Rectum (tissue), 1 donor: Measurements from ENCODE around the genes RPAIN and XAF1.

GRCh38 chr17:5096400-5096816, 15.3 kb downstream of the ZNF232 start:
- PRO-cap = no peak

GRCh38 chr17:5198600-5198858, 6.9 kb upstream of the ZNF594 start:
- PRO-cap = no peak

DNA sequence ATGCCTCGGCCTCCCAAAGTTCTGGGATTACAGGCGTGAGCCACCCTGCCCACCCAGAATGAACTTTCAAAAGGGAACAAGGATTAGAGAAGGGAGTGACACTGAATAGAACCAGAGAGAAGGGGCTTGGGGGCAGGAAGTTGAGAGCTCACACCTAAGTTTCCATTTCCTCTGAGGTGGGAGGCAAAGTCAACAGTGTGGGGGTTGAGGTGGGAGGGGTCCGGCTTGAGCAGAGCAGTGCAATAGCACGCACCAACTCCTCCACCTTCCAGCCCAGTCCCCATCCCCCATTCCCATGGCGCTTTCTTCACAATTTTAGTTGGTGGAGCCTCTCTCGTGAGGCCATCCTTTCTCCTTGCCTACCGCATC, 7.2 kb downstream of the SCIMP start:
- PRO-cap = no peak

DNA sequence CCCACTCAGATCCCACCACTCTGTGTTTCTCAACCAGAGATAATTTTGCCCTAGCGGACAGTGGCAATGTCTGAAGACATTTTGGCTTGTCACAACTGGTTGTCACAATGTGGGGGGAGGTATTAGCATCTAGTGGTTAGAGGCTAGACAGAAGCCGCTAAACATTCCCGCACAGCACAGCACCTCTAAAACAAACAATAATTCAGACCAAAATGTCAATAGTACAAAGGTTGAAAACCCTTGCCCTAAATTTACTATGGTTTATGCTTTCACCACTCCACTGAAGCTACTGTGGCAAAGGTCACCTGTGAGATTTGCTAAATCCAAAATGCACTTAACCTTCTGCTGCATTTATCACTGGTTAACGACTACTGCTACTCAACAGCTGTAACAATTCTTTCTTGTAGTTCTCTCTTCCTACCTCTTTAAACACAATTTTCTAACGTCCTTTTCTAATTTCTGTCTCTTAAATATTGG, 14.0 kb downstream of the NUP88 start:
- PRO-cap = no peak

DNA sequence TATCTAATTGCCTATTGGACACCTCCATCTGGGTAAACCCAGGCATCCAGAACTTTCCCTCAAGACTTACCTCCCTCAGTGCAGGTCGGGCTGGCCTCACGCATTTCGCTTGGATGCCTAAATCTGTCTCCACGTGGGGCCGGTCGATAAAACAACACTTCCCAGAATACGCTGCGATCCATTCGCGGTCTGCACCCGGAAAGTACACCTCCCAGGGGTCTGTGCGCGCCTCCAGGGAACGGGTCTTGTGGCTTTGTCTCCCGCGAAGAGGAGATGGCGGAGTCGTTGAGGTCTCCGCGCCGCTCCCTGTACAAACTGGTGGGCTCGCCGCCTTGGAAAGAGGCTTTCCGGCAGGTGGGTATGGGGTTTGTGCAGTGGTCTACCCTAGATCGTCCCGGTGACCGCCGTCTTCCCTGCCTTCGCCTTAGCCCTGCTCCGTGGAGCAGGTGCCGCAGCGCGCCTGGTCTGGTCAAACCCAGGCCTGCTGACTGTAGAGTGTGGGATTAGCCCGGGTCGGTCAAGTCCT, at the start of gene RPAIN:
Gene RPAIN (plus strand): TSS at position 245 of the 526 bp plus-strand sequence.
- PRO-cap = bidirectional peak, plus-strand start at position 78 of the sequence, minus-strand start outside the sequence; bidirectional peak, plus-strand start at position 273 of the sequence, minus-strand start at position 107 of the sequence

DNA sequence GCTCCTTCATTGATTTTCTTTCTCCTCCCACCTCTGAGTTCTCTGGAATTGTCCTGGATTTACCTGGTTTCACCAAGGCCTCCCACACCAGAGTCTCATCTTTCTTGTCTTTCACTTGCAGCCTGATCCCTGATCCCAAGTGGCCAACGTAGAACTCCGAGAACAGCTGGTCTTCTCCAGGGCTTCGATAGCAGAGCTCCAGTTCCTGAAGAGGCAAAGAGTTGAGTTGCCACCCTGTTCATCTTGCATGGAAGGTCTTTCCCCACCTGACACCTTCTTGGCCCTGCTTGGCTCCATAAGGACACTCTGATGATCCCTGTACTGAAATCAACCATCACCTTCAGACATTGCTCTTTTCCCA, 16.9 kb upstream of the ENSG00000286190 start:
- PRO-cap = no peak

- PRO-cap = no peak
These were observed 28.2 kb downstream of the WSCD1 start for GRCh38 chr17:6098326-6098902.

DNA sequence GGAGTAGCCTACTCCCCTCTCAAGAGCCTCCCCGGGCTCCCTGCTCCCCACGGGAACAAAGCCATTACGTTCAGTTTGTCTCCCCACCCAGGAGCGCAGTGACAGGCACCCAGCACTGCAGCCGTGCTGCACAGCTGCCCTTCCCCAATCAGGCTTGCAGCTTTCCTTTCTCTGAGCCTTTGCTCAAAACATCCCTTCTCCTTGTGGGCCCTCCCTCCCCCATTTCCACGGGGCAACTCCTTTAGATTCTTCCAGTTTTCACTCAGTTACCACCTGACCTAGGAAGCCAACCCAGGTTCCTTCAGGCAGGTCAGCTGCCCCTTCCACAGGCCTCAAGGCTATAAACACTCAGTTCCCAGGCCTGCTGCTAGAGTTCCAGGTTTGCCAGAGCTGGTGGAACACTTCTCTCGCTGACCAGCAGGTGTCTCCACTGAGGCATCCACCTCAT, 28.7 kb downstream of the PIMREG start:
- PRO-cap = bidirectional peak, plus-strand start at position 370 of the sequence, minus-strand start at position 337 of the sequence

- PRO-cap = no peak
These were observed 48.7 kb downstream of the PIMREG start for GRCh38 chr17:6492776-6493451.

GRCh38 chr17:6591494-6592071, 35.2 kb upstream of the PITPNM3 start:
- PRO-cap = no peak

GRCh38 chr17:6700209-6700797, 12.9 kb downstream of the SLC13A5 start:
- PRO-cap = no peak

- PRO-cap = no peak
These were observed 10.4 kb downstream of the SLC13A5 start for GRCh38 chr17:6702467-6703418.

DNA sequence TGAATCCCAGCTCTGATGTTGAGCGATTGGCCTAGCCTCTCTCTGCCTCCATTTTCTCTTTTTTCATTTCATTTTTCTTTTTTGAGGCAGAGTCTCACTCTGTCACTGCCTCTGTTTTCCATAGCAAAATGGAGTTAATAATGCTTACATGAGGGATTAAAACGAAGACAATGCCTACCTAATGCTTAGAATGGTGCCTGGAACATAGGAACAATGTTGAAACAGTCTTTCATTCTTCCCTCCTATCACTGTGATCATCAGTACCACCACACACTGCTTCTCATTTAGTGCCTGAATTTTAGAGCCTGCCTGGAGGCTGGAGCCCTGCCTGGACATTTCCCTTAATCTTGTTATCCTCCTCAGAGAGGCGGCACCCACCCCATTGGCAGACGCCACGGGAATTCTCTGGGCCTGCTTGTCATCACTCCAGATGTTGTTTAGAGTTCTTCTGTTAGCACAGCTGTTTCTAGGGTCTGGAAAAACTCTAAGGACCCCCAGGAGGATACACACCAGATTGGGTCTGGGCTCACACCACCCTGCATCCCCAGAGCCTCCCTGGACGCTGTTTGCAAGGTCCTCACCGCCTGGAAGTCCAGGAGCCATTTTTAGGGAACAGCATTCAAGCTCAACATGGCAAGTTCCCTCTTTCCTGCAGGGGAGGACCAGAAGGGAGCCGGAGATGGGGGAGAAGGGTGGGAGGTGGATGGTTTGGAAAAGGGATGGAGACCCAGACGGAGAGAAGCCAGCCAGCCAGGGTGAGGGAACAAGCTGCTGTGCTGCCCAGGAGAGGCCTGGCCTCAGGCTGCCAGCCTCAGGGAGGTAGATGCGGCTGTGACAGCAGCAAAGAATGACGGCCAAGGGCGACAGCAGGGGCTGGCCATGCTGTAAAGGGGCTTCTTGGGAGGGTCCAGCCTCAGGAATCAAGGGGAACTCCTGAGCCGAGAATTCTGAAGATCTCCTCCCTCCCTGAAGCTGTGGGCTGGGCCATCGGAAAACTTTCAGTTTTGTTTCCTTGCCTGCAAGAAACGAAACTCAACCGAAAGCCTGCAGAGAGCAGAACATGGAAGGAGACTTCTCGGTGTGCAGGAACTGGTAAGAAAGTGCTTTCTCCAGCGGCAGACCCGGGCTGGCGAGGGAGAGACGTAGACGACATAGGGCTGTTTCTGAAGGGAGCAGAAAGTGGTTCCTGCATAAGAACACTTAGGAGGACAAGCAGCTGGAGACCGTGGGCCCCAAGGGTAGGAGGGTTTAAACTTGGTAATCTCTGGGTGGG, at the start of gene XAF1:
Gene XAF1 (plus strand): TSS at position 1,028 of the 1,273 bp plus-strand sequence.
- PRO-cap = unidirectional peak, plus-strand start at position 362 of the sequence; bidirectional peak, plus-strand start at position 1,049 of the sequence, minus-strand start at position 949 of the sequence

GRCh38 chr17:6948869-6949115, 47.1 kb upstream of the ALOX12 start:
- PRO-cap = no peak

DNA sequence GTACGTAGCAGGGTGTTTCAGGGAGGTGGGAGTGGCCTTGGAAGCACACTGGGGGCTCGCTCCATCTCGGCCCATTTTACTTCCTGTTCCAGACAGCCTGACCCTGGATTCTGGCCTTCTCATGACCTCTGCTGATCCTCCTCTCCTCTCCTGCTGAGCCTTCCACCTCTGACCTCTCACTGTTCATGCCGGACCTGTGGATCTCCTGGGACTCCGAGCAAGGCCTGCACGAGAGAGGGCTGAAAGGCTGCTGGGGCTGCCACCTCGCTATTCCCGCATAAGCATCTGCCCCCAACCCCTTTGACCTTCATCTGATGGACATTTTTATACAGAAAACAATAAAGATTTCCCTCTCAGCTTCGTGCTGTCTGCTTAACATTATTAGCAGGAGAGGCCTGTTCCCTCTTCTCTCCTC, 2.6 kb downstream of the C17orf49 start:
- PRO-cap = no peak

GRCh38 chr17:7019742-7020419, 3.0 kb upstream of the BCL6B start:
- PRO-cap = bidirectional peak, plus-strand start at chr17:7020167, minus-strand start at chr17:7020060

DNA sequence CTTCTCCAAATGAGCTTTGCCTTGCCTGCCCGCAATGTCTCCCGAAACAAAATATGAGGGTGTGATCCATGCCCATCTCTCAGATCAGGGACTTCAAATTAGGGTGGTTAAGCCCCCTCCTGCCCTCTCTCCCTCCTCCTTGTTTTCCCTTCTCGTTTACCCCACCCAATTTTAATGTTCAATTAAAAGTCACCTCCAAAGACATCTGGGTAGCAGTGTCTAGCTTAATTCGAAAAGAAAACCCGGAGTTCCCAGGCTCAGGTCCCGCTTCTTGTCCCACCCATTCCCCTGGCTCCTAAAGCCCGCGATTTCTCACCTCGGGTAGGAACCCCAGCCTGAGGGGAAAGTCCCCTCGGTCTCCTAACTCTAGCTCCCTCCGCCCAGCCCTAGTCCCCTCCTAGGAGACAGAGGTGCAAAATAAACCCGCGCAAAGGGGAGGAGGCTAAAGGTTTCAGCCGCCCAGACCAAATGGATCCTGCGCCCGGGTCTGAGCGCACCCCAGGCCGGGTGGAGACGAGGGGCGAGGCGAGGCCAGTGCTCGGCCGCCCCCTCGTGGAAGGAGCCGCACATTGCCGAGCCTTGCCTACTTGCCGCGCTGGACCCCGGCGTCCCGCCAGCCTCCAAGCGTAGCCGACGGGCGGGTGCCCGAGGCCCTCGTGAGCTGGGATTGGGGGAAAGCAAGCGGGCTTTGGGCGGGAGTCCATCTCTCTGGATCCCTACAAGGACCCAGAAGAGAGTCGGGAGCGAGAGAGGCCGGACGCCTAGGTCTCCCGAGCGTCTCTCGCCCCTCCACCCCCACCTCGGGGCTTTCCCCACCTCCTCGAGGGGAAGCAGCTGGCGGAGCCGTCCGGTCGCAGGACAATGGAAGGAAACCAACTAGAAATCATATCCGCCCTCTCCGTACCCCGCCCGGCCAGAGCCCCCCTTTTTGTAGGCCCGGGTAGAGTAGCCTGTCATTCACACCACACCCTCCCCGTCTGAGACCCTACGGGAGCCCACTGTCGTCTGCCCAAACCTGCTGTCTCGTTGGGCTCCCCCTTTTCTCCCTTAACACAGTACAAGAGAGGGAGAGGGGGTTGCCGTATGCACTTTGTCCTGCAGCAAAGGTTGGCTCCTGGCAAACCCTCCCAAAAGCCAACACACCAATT, 872 bp upstream of the BCL6B start:
- PRO-cap = bidirectional peak, plus-strand start at position 729 of the sequence, minus-strand start at position 489 of the sequence; bidirectional peak, plus-strand start at position 998 of the sequence, minus-strand start at position 802 of the sequence

GRCh38 chr17:7045890-7046652, 2.2 kb upstream of the SLC16A11 start:
- PRO-cap = bidirectional peak, plus-strand start at chr17:7046424, minus-strand start at chr17:7046280

DNA sequence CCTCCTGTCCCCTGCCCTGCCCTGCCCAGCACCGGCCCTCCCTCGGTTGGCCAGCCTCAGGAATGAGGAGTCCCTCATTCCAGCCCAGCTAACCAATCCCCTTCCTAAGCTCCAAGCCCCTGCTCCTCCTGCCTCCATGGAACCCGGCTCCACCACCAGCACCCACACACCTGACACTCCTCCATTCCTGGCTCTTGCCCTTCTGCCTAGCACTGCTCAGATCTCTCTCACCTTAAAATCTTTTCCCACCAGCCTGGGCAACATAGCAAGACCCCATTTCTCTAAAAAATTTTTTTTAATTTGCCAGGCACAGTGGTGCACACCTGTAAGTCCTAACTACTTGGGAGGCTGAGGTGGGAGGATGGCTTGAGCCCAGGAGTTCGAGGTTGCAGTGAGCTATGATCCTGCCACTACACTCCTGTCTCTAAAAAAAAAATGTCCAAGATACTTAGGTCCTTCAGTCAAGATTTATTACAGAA, 1.9 kb downstream of the ASGR2 start:
- PRO-cap = no peak

- PRO-cap = unidirectional peak, plus-strand start at chr17:7120893
These were observed 6.0 kb upstream of the ASGR2 start for GRCh38 chr17:7120585-7121069.